Peritoneum (tissue), 1 donor: ENCODE measurements around a stretch of chr9.

DNA sequence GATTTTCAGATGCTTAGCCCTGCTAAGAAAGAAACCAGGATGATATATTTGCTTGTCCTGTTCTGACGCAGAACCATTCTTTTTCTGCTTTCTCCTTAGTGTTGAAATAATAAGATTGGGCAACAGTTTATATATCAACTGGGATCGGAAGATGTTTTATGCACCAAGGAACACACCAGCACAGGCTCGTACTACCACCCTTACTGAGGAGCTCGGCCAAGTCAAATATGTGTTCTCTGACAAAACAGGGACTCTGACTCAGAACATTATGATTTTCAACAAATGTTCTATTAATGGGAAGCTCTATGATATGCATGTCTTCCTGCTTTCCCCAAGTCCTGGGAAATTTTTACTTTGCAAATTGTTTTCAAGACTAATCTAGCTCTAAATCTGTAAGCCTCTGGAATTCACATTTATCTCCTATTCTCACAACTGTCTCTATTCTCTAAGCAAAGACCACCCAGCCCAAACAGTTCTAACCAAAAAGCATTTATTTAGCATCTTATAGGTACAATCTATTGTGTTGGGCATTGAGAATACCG lies 18.9 kb upstream of the RUSC2 start:
- PRO-cap: no peak

GRCh38 chr9:35490428-35490862 lies 534 bp downstream of the RUSC2 start:
- PRO-cap: no peak

GRCh38 chr9:35603917-35604103 lies 1.3 kb upstream of the TESK1 start:
- PRO-cap: unidirectional peak, minus-strand start at chr9:35604050

GRCh38 chr9:35606639-35607730 lies 1.9 kb downstream of the TESK1 start:
- PRO-cap: no peak

- PRO-cap: no peak
Observed at GRCh38 chr9:35669194-35669795, 4.3 kb upstream of the ARHGEF39 start.

GRCh38 chr9:35688683-35689481 lies 843 bp downstream of the TPM2 start:
- PRO-cap: no peak

- PRO-cap: no peak
Observed at GRCh38 chr9:35710491-35711045, 20.8 kb upstream of the TPM2 start.

- PRO-cap: no peak
Observed at GRCh38 chr9:35724536-35725113, 7.4 kb downstream of the TLN1 start.

GRCh38 chr9:35846165-35846833 lies 17.3 kb downstream of the TMEM8B start:
- PRO-cap: no peak

DNA sequence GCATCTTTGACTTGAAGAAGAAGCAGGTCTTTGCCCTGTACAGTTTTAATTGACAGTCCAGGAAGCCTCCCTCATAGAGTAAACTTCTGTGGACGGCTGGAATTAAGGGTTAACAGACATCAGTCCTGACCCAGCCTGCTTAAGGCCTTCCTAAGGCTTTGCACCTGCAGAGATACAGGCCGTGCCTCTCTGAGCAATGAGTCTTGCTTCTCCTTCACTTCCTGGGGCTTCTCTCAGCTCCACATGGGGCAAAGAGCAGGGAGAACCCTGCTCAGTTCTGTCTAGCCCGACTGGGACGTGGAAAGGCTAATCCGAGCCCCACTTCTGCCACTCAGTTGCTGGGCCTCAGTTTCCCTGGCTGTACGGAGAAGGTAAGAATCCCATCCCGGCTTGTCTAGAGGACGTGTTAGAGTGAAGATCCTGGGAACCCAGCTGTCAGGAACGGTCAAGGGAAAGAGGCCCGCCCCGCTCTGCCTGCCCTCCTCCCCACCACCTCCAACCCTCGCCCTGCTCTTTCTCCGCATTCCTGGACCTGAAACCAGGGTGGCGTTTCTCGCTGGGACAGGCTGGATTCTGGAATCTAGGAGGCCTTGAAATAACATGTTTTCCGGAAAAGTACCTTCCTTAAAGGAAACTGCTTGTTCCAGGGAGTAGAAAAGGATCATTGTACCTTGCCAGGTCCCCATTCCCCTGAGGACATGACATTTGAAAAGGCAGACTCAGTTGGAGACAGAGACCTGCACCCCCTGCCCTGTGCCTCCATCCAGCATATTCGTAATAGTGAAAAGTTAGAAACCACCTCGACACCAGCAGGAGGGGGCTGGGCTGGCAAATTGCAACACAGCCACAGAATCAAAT lies 6.6 kb downstream of the SPAAR start:
- PRO-cap: no peak

DNA sequence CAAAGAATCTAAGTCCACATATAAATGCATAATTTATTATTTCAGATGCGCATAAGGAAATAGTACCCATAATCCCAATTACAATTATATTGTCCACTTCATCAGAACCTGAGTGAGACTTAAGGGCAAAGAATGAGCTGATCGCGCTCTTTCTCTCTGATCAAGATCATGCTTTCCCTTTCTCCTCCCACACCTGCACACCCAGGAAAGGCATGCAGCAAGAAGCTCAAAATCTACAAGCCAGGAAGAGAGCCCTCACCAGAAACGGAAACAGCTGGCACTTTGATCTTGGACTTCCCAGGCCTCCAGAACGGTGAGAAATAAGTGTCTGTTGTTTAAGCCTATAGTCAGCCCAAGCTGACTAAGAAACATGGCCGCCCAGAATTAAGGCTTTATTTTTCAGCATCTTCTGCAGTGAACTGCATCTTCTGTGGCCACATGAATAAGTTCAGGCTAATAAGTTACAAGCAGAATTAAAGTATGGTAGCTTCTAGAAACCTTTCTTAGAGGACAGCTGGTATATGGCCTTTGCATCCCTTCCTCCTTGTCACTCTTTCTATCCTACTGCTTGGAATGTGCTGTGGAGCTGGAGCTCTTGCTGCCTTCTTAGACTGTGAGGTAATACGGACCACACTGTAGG lies 17.4 kb downstream of the OR2S2 start:
- PRO-cap: no peak

GRCh38 chr9:35959890-35960829 lies 2.2 kb upstream of the OR2S2 start:
- PRO-cap: no peak

DNA sequence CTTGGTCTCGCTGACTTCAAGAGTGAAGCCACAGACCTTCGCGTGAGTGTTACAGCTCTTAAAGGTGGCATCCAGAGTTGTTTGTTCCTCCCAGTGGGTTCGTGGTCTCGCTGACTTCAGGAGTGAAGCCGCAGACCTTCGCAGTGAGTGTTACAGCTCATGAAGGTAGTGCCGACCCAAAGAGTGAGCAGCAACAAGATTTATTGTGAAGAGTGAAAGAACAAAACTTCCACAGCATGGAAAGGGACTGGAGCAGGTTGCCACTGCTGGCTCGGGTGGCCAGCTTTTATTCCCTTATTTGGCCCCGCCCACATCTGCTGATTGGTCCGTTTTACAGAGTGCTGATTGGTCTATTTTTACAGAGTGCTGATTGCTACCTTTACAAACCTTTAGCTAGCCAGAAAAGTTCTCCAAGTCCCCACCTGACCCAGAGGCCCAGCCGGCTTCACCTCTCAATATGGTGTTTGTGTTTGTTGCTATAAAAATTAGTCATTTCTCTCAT lies 49.7 kb downstream of the RECK start:
- PRO-cap: no peak

GRCh38 chr9:36144868-36145408 lies 8.4 kb downstream of the GLIPR2 start:
- PRO-cap: no peak

- PRO-cap: no peak
Observed at GRCh38 chr9:36160132-36160877, 8.9 kb upstream of the CCIN start.

GRCh38 chr9:36275023-36275590 lies 16.9 kb upstream of the GNE start:
- PRO-cap: no peak

DNA sequence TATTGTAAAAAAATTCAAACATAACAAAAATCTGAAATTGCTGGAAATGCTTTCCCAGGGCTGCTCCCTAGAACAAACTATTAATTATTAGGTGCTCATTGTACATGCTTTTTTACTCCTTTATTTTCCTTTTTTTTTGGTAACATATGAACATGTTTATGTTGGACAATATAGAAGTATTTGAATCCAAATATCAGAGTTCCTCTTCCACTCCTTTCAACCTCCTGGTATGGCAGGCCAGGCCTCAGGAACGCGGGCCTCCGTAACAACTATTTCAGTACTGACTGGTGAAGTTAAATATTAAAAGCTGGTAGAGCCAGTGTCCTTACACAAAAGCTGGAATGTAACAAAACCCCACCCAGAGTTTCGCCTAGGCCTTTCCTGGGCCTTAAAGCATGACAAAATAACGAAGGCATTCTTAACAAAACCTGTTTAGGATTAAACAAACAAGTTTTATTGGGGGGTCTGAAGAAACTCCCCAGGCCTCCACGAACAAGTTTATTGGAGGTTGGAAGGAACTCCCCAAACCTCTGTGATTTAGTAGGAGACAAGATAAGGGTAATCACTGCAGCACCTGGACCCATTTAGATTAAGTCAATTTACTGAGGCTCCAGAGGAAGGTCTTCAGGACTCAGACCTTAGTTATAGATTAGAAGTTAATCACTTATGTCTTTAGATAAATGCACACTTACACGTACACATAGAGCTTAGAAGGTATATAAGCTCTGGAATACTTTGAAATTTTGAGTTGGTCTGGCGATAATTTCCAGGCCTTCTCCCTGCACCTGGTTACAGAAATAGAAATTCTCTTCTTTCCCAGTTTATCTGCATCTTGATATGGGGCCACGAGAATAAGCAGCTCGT lies 61.6 kb upstream of the GNE start:
- PRO-cap: no peak

- PRO-cap: no peak
Observed at GRCh38 chr9:36445976-36446590, 46.0 kb upstream of the RNF38 start.

DNA sequence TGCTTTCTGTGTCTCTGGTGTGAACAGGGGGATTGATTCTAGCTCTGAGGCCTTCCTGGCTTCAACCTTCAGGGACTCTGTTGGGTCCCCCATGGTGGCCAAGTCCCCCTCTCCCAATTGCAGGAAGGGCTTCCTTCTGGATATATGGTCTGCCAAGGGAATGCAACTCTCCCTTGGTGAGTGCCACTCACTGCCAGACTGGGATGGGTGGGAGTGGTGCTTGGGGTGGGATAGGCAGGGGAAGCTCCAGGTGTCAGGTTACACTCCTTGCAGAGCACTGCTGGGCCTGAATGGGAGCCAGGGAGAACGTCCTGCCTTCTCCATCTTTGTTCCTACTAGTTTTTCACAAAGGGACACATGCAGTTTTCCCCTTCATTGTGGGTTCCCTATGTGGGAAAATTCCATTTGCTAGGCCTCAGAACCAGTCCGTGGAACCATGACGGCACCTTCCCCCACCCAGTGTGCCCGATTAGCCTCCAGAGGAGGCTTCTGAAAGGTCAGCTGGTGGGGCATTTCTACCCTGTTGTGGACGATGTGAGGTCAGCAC lies 153.3 kb downstream of the MELK start:
- PRO-cap: no peak

DNA sequence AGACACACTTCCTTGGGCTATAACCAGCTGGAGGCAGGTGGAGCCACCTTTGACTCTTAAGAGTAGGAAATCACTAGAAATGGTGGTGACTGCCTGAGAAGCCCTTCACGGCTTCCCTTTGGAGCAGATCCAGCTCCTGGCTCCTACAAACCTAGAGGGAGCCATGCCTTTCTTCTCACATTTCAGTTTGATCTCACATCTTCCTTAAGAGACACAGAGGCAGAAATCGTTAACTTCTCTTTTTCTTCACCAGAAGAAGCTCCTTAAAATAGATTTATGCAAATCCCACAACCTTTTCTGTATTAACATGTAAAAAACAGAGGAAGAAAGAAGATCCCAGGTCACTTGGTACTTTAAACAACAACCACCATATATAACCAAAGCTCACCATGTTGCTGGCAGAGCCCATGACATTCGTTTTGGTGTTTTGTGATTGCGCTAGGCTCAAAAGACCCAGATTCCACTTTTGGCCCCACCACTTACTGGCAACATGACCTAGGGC lies 29.6 kb downstream of the PAX5 start:
- PRO-cap: no peak